ENCODE results near the gene PAQR7.

- PRO-cap: no peak
Observed at GRCh38 chr1:24770152-24770587, 24.9 kb downstream of the CLIC4 start.

DNA sequence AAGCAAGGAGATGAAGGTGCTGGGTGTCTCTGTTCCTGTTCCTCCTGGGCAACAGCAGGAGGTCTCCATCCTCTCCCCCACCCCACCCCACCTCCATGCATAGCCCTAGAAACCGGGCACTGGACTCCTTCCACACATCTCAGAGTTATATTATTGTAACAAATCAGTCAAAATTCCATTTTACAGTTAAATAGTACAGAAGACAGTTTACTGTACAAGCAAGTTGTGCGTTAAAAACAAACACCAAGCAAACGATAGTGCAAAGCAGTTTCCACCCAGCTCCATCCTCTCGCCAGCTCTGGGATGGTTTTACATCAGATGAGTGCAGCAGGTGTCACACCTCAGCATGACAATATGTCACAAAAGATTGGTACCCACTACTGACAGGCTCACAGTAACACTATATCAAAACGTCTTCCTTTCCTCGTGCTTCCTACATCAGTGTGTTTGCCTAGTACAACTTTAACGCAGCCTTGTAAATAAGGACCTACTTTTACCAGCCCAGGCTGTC is 30.6 kb downstream of the RUNX3 start:
- PRO-cap: no peak

- PRO-cap: no peak
Observed at GRCh38 chr1:25020401-25020949, 90.4 kb upstream of the RUNX3 start.

- PRO-cap: no peak
Observed at GRCh38 chr1:25194401-25194970, 37.8 kb downstream of the SYF2 start.

DNA sequence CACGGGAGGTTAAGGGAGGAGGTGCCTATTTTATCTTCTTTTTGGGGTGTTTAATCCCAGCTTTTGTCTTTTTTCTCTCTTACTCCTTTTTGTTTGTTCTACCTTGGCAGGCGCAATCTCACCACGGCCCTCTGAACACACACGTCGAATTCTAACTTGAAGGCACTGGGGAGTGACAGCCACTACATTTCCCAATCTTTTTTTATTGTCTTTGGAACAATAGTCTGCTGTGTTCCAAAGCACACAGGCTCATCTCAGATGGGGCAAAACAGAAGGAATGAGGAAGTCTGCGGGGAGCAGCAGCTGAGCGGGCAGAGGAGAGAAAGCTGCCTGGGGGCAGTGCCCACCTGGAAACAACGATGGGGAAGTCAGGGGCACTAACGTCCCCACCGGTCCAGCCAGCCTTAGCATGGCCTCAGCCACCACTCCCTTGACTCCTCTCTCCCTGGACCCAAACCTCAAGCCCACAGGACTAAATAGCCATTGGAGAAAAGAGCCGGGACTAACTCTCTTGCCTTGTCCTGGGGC is 34.3 kb downstream of the SYF2 start:
- PRO-cap: no peak

DNA sequence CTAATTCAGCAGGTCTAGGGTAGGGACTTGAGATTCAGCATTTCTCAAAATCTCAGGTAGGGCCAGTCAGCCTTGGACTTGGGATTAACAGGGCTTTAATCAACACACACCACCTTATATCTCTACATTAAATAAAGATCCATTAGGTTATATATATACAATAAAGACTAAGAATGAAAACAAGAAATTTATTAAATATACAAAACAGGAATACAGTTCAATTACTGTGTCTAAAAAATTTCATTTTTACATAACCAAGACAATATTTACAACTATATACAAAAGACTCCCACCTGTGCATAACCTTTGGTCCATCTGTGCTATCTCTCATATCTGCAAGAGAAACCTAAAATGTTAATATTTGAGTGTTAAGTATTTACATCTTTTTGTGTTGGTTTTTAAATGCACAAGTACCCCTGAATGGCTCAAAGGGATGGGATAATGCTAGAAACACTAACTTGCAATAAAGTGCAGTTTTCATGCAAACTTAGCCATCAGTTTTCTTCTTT is 5.1 kb downstream of the RSRP1 start:
- PRO-cap: no peak

GRCh38 chr1:25243734-25244361 is 3.4 kb downstream of the RSRP1 start:
- PRO-cap: no peak

GRCh38 chr1:25244702-25245138 is 2.5 kb downstream of the RSRP1 start:
- PRO-cap: no peak

DNA sequence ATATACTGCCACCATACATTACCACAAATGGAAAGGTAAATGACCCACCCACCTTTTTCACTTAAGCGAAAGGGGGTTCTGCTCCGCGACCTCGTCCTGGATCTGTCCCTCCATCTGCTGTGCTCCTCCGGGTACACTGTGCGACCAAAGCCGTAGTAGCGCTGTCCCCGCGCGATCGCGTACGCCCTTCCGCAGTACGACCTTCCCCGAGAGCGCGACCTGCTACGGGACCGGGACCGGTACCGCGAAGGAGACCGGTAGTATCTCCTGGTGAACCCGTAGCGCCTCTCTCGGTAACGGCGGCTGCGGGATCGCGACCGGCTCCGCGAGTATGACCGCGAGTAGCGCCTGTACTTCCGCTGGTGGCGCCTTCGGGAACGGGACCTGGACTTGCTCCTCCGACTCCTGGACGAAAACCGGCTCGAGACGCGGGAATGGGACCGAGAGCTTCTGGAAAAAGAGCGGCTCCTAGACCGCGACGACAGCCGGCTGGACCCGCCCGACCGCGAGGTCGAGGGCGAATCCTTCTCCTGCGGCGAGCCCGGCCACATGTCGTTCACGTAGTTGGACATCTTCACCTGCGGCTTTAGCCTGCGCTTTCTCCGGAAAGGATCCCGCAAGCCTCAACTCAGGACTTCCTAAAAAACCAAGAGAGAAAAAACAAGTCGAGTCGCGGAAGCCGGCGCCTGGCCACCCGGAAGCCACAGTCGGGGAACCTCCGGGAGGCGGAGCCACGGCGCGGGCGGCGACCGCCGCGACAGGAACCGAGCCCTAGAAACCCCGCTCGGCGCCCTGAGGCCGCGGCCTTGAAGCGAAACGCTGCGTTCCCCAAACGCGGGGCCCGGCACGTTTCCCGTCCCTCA is 631 bp downstream of the RSRP1 start:
- PRO-cap: bidirectional peak, plus-strand start at position 353 of the sequence, minus-strand start at position 176 of the sequence; bidirectional peak, plus-strand start at position 776 of the sequence, minus-strand start at position 709 of the sequence

DNA sequence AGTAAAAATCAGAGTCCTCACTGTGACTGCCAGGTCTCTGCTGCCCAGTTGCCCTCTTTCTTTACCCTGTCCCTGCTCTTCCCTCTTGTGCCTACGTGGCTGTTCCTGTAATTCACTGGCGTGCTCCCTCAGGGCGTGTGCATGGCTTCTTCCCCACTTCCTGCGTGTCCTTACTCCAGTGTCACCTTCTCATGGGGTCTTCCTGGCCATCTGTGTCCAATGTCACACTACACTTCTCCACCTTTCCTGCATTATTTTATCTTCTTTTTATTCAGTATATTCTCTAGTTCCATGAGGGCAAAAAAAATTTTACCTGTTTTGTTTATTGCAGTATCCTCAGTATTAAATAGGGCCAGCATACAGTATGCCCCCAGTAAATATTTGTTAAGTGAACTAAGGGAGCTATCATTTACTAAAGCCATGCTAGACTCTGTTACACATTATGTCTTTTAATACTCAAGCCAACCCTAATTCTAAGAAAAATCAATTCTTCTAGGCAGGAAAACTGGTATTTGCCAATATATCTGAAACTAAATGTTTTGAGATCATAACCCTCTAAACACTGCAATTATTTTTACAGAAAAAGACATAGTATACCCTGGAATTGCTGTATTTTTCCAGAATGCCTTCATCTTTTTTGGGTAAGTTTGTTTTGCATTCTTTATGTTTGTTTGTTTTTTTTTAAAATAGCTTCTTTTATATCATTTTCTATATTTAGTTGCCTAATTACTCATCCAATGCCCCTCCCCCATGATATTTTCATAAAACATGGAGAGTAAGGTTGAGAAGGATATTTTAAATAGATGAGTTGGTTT is 18.3 kb downstream of the TMEM50A start:
- PRO-cap: no peak

DNA sequence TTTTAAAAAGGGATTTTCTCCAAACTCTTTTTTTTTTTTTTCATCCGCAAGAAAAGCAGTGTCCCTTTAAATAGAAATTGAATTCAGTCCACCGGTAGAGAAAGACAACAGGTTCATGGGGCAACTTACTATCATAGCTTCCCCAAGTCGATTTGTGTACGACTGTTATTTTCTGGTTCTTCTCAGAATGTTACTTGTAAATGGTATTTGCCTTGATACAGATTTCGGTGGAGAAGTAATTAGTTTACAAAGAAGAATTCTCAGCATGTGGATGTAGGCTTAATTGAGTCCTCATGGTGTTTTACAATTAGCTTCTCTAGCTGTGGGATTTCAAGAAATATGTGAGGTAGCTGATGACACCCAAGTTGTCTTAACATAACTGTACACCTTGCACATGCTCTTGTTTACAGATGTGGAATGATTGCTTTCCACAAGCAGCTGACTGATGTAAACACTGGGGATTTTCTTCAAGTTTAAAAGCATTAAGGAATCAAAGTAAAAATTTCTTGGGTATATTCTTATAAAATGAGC is 1.3 kb downstream of the MACO1 start:
- PRO-cap: no peak

- PRO-cap: no peak
Observed at GRCh38 chr1:25474583-25475008, 43.9 kb downstream of the MACO1 start.

- PRO-cap: no peak
Observed at GRCh38 chr1:25494221-25494773, 49.1 kb upstream of the LDLRAP1 start.

- PRO-cap: no peak
Observed at GRCh38 chr1:25559009-25559718, 15.8 kb downstream of the LDLRAP1 start.

DNA sequence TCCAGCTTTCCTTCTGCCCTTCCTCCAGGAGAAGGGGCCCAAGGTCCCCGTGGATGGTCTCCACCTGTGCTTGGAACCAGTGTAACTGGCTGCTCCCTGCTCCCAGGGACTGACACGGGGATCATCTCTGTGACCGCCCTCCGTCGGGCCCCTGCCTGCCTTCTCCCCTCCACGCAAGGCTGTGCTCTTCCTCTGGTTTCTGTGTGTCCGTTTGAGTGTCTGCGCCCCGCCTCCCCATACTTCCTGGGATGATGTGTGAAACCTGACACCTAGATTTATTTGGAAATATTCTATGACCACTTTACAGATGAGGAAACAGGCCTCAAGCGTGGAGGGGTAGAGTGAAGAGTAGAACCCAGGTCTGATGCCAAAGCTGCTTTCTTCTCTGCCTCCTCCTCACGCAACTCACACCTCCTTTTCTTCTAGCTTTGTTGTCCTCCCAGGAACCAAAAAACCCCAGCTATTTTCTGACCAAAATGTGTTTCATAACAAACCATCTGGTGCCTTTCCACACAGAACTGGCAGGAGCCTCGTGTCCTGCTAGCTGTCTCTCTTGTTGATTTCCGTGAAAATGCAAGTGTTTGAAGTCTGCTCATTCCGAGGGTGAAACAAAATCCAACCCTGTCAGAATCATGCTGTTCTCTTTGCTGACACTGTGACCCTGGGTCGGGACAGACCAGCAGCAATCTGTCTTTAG is 24.4 kb downstream of the LDLRAP1 start:
- PRO-cap: no peak

- PRO-cap: no peak
Observed at GRCh38 chr1:25699381-25699969, 82.9 kb downstream of the MAN1C1 start.

DNA sequence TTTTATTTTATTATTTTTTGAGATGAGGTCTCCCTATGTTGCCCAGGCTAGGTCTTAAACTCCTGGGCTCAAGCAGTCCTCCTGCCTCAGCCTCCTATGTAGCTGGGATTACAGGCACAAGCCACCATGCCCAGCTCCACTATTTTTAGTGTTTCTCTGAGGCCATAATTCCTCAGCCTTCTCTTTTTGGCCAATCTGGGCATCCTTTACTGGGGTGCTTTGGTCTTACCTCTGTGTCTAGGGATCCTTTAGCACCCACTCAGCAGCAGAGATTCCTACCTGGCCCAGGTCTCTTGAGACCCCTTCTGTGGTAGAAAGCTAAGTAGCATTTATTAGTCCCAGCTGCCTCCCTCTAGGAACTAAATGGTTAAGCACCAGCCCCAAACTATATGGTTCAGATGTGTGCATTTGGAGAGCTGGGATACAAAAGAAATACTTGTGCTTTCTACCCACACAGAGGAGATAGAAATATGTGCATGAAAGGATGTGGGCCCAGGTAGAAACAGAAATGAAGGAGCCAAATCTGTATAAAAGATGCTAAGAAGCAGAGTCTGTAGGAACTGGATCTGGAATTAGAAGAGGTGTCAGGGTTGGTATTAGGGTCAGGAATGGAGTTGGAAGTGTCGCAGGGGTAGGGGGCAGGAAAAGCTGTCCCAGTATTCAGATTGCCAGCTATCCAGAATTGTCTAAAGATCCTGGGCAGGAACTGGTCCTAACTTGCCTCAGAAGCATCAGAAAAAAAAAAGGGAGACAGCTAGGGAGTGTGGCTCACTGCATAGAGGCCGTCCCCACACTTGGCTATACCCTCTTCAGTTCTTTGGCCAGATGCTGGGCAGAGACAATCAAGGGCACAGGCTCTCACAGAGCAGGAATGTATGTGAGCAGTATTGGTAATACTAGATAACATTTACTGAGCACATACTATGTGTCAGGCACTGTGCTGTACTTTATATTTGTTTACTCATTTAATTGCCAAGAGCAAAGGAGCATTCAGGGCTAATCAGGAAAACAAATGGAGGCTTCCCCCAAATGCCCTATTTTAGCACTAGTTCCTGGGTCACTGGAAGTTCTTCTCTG is 4.6 kb downstream of the MTFR1L start:
- PRO-cap: no peak

GRCh38 chr1:25831840-25832424 is 12.2 kb downstream of the MTFR1L start:
- PRO-cap: no peak

DNA sequence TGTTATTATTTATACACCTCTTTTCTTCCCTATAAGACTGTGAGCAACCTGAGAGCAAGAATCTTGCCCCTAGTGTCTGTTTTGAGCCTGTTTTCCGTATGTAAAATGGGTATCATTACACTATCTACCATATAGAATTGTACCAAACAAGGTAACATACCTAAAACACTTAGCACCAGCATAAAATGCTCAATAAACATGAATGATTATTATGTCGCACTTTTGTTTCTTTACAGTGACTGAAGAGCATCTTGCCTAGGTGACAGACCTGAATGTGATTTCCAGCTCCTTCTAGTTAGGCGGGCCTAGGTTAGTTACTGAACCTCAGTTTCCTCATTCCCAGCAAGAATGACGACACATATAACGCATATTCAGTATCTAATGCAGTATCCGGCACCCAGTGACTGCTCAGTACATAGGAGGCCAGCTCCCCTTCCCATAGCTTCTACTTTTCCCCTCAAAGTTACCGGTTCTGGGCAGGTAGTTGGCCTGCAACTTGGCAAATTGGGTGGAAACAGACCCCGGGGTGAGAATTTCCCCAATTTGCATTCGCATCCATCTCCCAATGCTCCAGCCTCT is 823 bp downstream of the AUNIP start:
- PRO-cap: no peak

DNA sequence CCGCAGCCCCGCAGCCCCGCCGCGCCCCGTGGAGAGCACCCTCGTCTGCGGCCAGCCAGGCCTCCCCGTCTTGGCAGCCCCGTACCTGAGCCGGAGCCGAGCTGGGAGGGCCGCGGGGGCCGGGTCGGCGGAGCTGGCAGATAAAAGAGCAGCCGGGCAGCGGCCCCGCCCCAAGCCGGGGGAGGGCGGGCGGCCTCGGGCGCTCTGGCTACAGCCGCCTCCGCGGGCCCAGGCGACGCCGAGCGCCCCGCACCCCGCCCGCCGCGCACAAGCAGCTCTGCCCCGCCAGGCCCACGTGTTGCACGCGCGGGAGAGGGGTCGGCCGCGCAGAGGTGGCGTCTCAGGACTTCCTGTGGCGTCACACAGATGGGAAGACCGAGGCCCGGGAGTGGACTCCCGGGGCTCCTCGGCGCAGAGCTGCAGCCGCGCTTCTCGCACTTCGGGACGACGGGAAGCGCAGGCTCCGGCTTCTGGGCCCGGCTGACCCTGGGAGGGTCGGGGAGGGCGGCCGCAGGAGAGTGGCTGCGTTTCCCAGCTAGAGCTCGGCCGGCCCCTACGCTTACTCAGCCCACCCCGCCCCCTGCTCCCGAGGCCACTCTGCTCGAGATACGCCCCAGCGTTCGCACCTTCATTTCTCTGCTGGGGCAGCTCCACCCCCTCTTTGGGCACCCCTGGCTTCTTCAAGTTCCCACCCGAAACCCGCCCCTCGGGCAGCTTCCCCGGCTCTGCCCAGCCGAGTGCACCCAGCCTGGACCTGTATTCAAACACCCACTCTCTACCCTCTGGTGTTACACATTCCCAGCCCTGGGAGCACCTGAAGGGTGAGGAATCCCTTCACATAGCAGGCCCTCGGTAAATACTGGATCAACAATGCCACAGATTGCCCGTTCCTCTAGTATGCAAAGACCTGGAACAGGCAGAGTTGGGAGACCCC is at the start of gene PAQR7:
Gene PAQR7 (minus strand): TSS at position 306 of the 934 bp plus-strand sequence.
- PRO-cap: bidirectional peak, plus-strand start at position 365 of the sequence, minus-strand start at position 273 of the sequence